Cardiac muscle cell (in vitro differentiated cells and primary cell): ENCODE results near the genes IRF3, VRK3, ZNF473 and NR1H2.

- RAMPAGE, long total RNA = start-site peak on the minus strand at chr19:49665592-49665855, 319 and 298 reads in 2 replicates
- RRBS = 1% methylated on average over 23 of the region's 61 CpGs
Measured at GRCh38 chr19:49665207-49666334, at the start of gene IRF3. Gene IRF3 (minus strand): TSS chr19:49665857.

DNA sequence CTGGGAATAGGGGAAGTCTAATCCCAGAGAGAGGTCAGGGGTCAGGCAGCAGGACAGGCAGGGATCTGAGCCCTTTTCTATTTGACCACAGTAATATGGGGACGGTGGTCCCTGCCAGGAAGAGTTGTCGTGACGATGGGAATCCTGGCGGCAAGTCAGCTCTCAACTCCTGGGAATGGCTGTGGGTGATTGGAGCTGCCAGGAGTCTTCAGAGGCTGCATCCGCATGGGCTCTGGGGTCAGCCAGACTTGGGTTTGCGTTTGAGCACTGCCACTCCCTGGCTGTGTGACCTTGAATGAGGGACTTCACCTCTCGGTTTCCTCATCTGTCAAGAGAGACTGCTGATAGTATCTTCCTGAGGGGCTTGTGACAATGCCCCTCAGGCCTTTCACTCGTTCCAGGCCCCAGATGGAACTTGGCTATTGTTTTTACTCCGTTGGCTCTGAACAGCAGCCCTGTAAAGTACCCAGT, 1.3 kb downstream of the AP2A1 start:
- RAMPAGE, long total RNA = no peak
- RRBS = no CpG with 5 or more reads among the region's 9 CpGs

- RAMPAGE, long total RNA = no peak
- RRBS = 37% methylated on average over 3 of the region's 34 CpGs
Measured at GRCh38 chr19:49801315-49801906, 11.7 kb downstream of the FUZ start.

GRCh38 chr19:49818852-49819432, 853 bp downstream of the MED25 start:
- RAMPAGE, long total RNA = no peak
- RRBS = no CpG with 5 or more reads among the region's 14 CpGs

DNA sequence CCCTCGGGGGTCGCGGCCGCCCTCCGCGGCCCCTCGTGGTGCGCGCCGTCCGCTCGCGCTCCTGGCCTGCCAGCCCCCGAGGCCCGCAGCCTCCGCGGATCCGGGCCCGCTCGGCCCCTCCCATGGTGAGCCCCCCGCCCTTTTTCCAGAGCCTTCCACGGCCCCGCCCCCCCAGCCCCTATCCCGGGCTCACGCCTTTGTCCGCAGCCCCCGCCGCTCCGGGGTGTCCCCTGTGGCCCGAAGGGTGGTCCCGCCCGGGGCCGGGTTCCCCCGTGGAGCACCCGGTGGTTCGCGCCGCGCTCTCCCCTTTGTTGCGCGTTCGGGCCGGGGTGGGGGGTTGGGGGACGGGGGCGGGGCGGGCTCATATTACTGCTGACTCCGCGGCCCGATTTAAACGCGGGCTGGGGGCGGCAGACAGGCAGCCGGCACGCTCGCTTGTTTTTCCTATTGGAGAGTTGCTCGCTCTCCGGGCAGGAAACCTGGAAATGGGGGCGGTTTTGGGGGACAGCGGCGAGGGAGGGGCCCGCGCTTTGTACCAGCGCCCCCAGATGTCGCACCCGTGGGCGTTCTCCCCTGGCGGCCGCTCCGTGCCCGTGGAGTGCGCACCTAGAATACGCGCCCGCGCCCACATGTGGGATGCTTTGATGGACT, 15.9 kb downstream of the PNKP start:
- RAMPAGE, long total RNA = no peak
- RRBS = 2% methylated on average over 36 of the region's 75 CpGs

GRCh38 chr19:49859665-49860923, 7.3 kb downstream of the PNKP start:
- RAMPAGE, long total RNA = no peak
- RRBS = 60% methylated on average over 7 of the region's 33 CpGs

- RAMPAGE, long total RNA = no peak
- RRBS = 5% methylated on average over 16 of the region's 66 CpGs
Measured at GRCh38 chr19:49869540-49870403, 2.4 kb upstream of the PNKP start.

DNA sequence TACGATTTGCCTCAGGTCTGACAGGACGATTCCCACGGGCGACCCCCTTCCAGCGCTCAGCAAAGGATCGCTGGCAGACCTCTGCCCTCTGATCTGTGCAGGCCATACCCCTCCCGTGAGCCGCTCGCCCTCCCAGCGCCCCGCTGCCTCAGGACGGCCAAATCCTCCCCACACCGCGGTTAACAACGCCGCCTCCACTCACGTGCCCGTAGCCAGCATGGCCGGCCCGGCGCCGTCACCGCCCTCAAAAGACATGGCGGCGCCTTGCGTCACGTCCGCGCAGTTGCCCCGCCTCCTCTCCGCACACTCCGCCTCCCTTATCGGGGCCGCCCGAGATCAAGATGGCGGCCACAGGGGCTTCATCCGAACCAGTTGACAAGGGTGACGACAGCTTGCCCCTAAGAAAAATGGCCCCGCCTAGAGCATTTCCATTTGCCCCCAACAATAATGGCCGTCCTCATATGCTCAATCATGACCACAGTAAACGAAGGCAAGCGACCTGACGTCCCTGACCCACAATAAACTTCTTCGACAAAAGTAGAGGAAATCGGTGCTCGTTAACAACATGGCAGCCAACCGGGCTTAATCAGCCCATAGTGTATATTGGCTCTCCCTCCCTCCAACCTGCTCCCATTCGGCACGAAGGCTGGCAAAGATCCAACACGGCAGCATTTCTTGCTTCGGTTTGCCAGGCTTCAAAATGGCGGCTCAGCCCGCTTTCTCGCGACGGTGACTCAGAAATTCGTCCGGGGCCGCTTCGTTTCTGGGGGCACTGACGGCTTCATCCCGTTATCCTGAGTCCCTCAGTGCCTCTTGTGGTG, 544 bp downstream of the AKT1S1 start:
- RAMPAGE, long total RNA = no peak
- RRBS = no CpG with 5 or more reads among the region's 62 CpGs

- RAMPAGE, long total RNA = no peak
- RRBS = no CpG with 5 or more reads among the region's 7 CpGs
Measured at GRCh38 chr19:49928567-49928997, 423 bp upstream of the ATF5 start.

GRCh38 chr19:50004099-50004444, 21.1 kb downstream of the VRK3 start:
- RAMPAGE, long total RNA = no peak
- RRBS = no CpG with 5 or more reads among the region's 4 CpGs

DNA sequence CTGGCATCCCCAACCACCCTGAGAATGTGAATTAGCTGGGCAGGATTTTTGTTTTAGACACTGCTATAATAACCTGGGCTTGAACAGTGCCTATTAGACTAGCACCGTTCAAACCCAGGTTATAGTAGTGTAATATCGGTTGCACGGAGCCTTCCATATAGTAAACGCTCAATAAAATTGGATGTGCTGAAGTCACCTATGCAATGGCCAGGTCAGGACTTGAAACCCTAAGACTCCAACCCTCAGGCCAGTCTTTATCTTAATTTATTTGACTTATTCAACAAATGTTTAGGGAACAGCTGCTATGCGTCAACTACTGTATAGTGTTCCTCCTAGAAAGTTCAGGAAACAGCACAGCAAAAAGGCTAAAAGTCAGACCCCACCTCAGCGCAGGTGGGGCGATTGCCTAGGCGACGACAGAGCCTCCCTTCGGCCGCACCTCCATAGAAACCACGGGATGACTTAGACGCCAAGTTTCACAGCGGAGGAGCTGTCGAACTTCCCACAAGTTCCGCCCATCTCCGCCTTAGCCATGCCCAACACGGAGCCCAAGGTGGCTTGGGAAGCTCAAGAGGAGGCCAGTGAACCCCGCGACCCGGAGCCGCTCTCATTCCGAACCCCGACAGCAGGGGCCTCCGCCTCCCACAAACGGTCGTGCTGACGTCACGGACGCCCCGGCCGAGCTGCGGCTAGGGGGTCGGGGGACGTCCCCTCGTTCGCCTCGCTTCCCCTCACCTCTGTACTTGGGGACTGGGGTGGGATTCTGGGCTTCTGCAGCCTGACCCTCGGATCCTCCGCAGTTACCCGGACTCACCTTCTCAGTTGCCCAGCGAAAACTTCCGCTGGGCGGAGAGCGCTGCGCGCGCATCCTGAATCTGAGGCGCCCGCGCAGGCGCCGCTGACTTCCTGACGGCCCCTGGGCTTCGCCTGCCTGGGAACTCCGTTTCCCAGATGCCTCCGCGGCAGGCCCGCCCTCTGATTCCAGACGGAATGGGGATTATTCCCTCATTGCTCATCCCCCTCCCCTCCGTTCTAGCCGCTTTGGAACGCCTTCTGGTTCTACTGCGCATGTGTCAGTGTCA, at the start of gene VRK3:
VRK3 (minus strand) TSS at position 841 of the 1,082 bp plus-strand sequence.
- RAMPAGE, long total RNA = start-site peak on the minus strand centred at position 849 of the sequence, 63 bp wide, 340 and 1,487 reads in 2 replicates
- RRBS = under 1% methylated on average over 10 of the region's 64 CpGs

DNA sequence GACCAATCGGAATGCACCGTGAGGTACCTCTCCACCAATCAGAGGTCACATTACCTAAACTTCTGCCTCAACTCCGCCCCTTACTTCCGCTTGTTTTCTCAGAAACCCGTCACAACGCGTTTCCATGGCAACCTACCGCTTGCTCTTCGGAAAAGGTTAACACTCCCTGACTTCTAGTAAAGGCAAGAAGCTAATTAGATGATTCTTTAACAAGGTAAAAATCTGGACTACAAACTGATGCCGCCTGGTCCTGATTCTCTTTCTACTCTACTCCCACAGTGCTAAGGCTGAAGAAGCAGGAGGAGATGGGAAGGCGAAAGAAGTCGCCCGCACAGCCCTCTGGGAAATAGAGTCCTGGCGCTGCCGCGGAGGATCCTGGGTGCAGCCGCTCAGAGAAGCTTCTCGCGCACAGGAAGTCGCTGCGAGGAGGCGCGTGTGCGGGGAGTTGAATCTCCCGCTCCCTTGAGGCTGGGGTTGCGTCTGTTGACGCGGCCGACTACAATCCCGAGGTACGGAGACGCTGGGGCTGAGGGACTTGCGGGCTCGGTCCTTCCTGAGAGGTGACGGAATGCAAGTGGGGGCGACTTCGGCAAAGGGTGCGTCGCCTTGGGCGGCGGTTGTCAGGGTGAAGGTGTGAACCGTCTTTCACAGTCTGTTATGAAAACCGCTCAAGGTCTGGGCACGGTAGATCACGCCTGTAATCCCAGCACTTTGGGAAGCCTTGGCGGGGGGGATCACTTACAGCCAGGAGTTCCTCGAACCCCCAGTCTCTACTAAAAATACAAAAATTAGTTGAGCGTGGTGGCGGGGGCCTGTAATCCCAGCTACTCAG, at the start of gene ZNF473:
ZNF473 (plus strand) TSS at position 392 of the 832 bp plus-strand sequence.
- RAMPAGE, long total RNA = no peak
- RRBS = no CpG with 5 or more reads among the region's 49 CpGs

DNA sequence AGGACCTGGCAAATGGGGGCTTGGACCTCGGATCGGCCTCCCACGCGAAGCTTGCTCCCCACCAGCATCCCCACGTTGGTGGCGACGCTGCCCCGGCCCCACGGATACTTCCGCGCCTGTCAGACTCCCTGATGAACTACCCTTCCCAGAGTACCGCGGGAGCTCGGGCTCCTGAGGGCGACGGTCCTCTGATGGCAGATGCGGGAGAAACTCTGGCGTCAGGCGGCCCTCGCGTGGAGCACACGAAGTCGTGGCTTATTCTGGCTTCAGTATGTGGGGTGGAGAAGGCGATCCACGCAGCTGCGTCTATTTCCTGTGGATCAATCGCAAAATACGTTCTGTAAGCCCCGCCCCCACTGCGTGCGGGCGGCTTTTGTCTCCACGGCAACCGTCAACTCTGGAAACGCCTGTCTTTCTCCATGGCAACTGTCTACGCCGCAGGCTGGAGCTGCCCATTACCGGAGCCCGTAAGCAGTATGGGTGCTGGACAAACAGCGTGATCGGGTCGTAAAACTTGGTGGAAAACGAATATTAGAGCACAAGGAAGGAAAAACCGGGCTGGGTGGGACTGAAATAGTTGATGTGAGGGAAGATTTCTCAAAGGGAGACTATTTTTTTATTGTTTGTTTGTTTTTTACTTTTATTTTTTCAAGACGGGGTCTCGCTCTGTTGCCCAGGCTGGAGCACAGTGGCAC, 25.1 kb downstream of the ZNF473 start:
- RAMPAGE, long total RNA = no peak
- RRBS = 4% methylated on average over 4 of the region's 46 CpGs

GRCh38 chr19:50099004-50099307, 64.1 kb downstream of the IZUMO2 start:
- RAMPAGE, long total RNA = no peak
- RRBS = no CpG with 5 or more reads among the region's 11 CpGs

DNA sequence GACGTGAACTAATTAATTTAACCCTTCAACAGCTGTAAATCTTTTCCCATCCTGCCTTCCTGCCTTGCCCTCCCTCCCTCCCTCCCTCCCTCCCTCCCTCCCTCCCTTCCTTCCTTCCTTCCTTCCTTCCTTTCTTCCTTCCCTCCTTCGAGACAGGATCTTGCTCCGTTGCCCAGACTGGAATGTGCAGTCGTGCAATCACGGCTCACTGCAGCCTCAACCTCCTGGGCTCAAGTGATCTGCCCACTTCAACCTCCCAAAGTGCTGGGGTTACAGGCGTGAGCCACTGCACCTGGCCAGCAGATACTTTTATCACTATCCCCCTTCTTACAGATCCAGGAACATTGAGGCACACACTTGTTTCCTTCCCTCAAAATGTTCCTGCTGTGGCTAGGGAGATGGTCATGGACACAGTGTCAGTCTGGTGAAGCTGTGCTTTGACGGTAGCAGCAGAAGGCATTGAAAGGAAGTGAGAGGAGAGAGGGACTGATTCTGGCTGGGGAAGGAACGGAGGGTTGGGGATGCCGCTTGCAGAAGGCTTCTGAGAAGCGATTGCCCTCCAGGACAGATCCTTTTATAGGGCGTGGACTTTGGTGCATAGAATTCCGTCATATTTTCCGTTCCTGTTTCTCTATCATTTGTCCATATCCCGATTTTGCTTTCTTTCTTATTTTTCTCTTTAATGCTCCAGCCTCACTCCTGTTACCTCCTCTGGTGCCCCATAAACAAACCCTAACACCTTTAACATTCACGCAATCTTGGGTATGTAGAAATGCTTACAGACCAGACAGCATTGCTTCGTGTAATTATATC, 14.2 kb upstream of the MYH14 start:
- RAMPAGE, long total RNA = no peak
- RRBS = no CpG with 5 or more reads among the region's 16 CpGs

DNA sequence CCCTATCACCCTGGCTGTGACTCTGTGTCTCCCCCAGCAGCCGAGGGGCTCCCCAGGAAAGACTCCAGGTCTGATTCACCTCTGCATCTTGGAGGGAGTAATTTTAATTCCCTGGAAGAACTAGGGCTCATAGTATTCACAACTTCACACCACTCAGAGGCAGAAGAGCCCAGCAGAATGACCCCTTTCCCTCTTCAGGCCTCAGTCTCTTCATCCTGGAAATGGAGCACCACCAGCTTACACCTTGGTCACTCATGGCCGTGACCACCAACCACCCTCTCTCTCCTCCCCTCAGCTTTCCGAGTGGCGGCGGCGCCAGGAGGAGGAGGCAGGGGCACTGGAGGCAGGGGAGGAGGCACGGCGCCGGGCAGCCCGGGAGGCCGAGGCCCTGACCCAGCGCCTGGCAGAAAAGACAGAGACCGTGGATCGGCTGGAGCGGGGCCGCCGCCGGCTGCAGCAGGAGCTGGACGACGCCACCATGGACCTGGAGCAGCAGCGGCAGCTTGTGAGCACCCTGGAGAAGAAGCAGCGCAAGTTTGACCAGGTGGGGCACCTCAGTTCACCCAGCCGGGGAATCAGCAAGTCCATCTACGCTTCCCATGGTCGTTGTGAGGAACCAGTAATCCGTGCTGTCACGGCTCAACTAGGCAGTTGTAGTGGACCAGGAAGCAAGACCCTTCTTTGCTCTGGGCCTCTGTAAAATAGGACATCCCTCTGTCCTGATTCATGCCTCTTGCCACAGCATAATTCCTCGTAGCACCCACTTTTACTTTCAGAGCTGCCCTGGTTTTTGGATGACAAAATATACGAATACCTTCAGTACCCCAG, 47.7 kb downstream of the KCNC3 start:
- RAMPAGE, long total RNA = no peak
- RRBS = 81% methylated on average over 7 of the region's 29 CpGs

DNA sequence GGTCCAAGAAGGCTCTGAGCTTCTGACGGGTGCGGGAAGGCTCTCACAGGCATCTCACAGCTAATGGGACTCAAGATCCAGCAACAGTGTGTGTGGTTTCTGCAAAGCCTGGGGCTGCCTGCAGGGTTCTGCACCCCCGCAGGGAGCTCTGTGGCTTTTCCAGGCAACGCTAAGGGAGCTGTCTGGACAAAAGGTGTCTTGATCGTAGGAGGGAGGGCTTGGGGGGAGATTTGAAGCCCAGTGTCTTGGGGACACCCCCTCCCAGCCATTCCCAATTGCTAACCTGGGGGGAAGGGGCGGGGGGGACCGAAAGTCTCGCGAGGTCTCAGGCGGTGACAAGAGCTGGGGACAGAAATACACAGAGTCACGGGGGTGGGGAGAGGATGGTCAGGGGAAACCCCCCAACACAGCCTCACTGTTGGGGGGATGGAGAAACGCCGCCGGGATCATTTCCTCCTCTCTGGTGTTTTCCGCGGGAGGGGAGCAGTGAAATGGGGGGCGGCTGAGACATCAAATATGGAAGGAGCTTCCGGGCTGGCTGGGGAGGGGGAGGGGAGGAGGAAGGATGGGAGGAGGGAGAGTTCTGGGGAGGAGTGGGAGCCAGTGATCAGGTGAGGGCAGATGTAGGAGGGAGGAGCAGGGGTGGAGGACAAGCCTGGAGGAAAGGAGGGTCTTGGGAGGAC, 13.3 kb downstream of the KCNC3 start:
- RAMPAGE, long total RNA = no peak
- RRBS = 3% methylated on average over 5 of the region's 18 CpGs

DNA sequence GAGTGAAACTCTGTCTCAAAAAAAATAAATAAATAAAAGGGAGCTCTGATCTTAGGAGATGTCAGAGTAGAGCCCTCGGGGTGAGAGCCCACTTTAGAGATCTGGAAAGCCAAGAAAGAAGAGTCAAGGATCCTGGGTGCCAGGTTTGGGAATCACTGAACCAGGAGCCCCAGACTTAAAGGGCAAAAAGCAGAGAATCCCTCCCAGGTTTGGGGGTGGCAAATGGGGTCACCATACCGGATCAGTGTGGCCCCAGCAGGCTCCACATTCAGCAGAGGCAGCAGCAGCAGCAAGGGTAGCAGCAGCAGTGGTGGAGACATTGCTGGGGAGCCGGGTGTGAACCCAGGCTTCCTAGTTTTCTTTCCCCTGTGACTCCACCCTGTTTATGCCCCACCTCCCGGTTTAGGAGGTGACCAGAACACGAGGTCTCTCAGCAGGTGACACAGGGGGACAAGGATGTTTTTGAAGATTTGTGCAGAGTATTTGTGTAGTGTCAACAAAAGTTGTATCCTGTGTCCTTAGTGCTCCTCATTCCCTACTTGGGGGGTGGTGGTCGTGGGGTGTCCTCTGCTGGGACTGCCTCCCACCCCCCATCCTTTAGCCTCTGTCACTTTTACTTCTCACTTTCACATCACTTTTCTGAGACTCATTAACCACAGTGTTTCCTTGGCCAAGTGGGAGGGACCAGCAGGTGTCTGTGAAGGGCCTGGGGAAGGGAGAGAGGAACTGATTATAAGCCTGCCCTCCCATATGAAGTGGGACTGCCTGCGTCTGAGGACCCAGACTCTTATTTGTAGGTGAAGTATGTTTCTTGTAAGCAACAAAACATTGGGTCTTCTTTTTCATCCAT, 15.5 kb upstream of the KCNC3 start:
- RAMPAGE, long total RNA = no peak
- RRBS = no CpG with 5 or more reads among the region's 7 CpGs

DNA sequence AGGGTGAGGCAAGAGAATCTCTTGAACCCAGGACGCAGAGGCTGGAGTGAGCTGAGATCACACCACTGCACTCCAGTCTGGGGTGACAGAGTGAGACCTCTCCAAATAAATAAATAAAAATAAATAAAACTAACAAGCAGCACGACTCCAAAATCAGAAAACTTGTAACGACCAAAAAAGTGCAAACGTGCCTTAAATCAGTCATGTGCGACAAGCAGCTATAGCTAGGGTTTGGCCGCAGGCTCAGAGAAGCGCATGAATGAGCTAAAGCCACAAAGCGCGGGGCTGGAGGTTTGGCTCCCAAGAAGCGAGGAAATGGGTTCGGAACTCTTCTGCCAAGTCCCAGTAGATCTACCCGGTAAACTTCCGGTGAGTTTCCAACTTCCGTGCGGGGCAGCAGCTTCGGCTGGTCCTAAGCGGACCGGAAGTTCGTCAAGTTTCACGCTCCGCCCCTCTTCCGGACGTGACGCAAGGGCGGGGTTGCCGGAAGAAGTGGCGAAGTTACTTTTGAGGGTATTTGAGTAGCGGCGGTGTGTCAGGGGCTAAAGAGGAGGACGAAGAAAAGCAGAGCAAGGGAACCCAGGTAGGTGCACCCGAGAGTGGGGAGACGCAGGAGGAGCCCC, at the start of gene NR1H2:
NR1H2 (plus strand) TSS at position 464 of the 623 bp plus-strand sequence.
- RAMPAGE, long total RNA = start-site peak on the plus strand centred at position 479 of the sequence, 52 bp wide, 562 and 298 reads in 2 replicates
- RRBS = 3% methylated on average over 10 of the region's 32 CpGs

GRCh38 chr19:50380211-50380540, 3.9 kb downstream of the NR1H2 start:
- RAMPAGE, long total RNA = no peak
- RRBS = no CpG with 5 or more reads among the region's 9 CpGs